Neural crest cell (in vitro differentiated cells): ENCODE results near the genes ART3 and FAM47E.

GRCh38 chr4:74755369-74756063 is 38.8 kb downstream of the BTC start:
- PRO-cap: no peak

- PRO-cap: no peak
Measured at GRCh38 chr4:74886496-74887029, 46.4 kb upstream of the PARM1 start.

- PRO-cap: no peak
Measured at GRCh38 chr4:74933696-74934054, 759 bp downstream of the PARM1 start.

DNA sequence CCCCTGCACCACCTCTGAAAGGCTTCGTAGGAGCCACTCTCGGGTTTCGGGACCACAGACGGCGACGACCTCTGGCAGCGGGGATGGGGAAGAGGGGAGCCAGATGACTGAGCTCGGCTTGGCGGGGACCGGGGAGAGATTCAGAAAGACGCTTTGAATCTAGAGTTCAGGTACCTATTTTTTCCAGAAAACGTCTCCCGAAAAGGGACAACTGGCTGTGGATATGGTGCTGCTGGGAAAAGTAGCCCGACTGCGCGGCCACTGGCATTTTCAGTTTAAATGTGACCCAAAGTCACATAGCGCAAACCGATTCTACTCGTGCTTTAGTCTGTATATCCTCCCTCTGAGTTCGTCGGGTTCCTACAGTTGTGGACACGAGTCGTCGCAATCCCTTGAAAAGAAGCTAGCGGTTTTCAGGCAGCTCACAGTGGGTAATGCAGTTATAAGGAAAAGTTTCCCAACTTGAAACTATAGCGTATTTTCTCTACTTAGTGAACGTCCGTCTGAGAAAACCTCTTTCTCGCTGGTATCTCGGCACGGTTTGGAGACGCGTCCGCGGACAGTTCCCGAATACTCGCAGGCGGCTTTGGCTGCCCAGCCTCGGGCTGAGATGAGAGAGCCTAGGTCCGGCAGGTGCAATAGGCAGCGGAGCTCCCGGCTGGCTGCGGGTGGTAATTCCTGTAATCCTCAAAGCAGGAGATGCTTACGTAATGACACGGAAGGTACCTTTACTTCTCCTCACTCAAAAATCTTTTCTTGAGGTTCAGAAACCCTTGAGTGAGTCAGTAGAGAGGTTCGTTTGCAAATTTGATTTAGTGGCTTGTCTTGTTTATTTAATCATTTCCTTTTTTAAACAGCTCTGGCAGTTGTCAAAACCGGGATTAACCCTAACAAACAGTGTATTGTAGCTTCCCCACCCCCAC is 1.4 kb downstream of the PARM1 start:
- PRO-cap: no peak

GRCh38 chr4:75649455-75649656 is 19.0 kb upstream of the CDKL2 start:
- PRO-cap: no peak

GRCh38 chr4:75723906-75724281 is 483 bp upstream of the USO1 start:
- PRO-cap: unidirectional peak, plus-strand start at chr4:75724181

- PRO-cap: no peak
Measured at GRCh38 chr4:75725540-75726142, 1.3 kb downstream of the USO1 start.

DNA sequence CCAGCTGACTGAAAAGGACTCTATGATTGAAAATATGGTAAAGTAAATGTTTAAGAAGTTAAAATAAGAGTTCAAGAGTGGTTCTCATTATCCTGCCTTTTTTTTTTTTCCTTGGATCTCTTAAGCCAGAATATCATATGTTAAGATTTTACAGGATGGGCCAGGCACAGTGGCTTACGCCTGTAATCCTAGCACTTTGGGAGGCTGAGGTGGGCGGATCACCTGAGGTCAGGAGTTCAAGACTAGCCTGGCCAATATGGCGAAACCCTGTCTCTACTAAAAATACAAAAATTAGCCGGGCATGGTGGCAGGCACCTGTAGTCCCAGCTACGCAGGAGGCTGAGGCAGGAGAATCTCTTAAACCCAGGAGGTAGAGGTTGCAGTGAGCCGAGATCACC is 80.9 kb downstream of the USO1 start:
- PRO-cap: no peak

DNA sequence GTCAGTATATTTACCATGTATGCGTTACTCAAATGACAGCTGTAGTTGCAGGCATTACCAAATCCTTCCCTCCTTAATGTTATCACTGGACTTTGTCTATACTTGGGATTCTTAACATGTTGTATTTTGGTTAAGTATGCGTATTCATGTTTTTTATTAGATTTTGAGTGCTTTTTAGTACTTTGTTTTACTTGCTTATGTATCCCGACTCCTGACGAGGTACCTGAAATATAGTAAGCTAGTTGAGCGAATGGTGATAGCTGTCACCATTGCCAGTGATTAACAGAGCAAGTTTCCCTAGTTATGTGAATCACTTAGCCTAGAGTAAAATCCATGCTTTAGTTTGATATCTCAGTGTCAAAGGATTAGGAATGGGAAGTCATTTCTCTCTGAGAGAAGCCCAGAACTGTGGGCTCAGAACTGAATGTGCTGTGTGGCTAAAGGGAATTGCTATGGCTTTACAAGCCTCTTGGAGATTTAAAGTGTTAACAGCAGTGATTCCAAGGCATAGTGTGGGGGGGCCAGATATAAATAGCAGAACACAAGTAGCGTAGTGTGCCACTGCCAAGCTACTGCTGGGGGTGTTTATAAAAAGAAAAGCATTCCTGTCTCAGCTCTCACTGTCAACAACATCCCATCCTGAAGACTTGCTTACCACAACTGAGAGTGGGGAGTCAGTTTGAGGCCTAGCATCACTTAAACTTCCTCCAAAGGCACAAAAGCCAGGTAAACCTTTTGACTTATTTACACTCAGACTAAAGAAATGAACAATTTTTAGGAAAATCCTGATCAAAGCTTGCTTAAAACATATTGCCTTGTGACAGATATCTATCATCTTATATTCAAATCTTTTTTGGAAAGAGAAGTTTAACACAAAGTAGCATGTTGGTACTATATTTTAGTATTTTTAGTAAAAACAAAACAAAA is at the start of gene ART3:
Gene ART3, plus strand, starts transcription at position 616 of the 927 bp plus-strand sequence.
- PRO-cap: no peak

GRCh38 chr4:76179494-76180248 is 31.5 kb upstream of the NUP54 start:
- PRO-cap: no peak

DNA sequence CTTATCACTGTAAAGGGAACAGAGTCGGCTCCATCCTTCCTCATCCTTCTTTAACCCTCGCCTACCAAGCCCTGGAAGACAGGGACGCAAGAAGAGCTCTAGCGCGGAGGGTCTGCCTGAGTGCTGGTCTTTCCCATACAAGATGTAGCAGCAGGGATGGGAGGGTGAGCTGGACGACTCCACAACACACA is 513 bp downstream of the SCARB2 start:
- PRO-cap: bidirectional peak, plus-strand start at position 136 of the sequence, minus-strand start at position 139 of the sequence

DNA sequence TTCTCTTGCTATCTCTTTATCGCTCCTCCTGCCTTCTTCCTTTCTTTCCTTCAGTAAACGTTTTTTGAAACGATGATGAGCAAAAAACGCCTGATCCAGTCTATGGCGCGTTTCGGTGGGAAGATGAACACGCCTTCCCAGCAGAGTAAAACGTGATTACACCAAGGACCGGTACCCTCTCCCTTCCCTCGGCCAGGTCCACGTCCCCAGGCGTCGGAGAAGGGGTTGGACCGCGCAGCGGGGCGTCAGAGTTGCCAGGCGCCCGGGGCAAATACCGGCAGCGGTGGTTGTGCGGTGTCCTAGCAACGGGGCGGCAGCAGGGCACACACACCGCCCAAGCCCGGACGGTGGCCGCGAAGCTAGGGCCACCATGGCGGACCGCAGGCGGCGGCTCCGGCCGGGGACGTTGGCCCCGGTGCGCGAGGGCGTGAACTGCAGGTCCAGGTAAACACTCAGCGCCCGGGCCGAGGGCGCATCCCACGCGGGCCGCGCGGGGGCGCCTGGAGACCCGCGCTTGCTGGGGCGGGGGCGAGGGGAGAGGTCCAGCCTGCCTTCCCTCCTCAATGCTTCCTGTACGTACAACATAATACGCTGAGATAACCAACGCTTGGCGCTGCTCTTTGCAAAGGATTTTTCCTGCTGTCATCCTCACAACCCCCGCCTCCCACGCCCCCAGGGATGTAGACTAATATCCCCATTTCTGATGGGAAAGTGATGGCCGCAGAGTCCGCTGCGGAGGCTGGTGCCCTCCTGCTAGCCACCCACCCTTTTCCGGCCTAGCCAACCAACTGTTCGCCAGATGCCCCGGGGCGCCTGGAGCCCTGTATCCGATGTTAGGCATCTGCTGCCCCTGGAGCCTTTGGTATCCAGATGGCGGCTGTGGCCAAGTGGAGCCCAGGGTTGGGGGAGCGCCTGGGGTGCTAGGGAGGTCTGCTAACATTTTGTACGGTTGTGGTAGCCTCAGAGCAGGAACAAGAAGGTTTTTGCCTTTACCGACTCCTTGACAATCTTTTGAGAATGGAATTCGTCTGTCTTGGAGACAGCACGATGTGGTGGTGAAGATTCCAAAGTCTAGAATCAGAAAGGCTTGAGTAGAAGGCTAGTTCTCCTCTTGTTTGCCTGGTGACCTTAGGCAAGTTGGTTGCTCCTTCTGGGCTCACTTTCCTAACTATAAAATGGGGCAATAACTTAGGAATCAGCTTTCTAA is at the start of gene FAM47E:
Gene FAM47E, plus strand, starts transcription at position 345 of the 1,207 bp plus-strand sequence.
- PRO-cap: unidirectional peak, plus-strand start at position 345 of the sequence

- PRO-cap: bidirectional peak, plus-strand start at chr4:76590571, minus-strand start at chr4:76590273
Measured at GRCh38 chr4:76589950-76590693, 155.1 kb downstream of the SHROOM3 start.

- PRO-cap: no peak
Measured at GRCh38 chr4:76811566-76811862, 86.4 kb downstream of the SOWAHB start.

GRCh38 chr4:76812124-76812568 is 85.8 kb downstream of the SOWAHB start:
- PRO-cap: bidirectional peak, plus-strand start at chr4:76812401, minus-strand start at chr4:76812219

DNA sequence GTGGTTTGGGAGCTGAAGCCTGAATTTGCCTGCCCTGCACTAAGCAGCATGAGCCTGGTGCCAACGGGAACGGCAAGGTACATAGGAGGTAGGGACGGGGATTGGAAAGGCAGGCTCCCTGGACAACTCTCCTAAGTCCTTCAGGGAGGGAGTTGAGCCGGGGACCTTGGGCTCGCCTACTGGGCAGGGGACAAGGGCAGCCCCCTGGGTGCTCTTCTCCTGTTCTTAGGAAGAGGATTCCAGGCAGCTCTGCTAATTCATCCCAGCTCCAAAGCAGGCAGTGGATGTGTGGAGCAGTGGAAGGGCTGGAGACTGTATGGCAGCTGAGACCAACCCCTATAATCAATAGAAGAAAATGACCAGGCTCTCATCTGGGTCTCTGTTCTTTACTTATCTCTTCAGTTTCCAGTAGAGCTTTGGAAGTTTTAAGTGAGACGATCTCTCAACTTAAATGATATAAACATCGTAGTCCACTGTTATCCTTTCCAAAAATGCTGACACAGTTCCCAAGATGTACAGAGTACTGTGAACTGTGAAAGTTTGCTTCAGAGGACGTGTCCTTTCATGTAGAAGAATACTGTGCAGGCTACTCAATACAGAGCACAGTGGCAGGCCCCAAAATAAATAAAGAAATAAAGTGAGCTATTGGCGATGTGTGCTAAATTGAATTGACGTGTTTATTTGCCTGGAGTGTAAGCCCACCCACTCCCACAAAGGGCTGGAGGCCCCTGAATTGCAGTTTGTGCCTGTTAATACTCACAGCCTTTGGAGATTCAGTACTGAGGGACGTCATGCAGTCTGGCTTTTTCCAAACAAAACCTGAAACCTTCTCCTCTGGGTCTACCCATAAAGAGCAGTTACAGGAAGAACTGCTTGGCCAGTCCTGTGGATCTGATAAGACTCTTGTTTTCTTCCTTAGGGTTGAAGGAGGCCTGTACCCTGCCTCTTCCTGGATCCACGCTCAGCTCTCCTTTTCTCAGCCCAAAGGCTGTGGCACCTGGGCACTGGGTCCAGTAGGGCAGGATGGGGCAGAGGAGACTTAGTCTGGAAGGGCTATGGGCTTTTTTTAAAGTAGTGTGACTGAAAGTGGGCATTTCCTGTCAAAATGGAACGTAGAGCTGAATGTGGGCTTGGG is 66.2 kb downstream of the SOWAHB start:
- PRO-cap: no peak

DNA sequence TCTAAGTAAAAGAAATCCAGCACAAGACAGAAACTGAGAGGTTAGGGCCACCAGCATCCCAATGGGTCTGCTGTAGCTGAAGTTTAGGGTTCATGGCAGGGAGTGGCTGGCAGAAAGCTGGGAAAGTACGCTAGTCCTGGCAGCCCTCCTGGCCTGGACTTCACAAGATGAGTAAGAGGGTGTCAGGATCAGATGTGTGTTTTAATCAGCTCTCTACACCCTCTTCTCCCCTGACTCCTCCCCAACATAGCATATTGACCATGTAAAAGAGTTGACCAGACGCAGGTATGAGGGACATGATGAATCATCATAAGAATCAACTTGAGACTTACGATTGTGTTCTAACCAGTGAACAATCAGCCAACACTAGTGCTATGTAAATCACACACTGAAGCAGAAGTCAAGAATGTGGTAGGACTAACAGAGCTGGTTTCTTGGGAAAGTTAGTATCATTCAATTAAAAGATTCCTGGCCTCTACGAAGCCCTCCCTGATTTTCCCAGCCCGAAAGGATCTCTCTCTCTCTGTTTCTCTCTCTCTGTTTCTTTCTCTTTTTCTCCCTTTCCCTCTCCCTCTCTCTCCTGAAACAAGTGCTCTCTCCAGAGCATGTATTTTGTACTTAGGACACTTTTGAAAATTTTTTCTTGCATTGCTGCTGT is 5.3 kb downstream of the SOWAHB start:
- PRO-cap: no peak

- PRO-cap: no peak
Measured at GRCh38 chr4:76984535-76985406, 35.2 kb downstream of the SEPTIN11 start.

GRCh38 chr4:77031908-77032578 is 43.7 kb downstream of the CCNI start:
- PRO-cap: no peak

DNA sequence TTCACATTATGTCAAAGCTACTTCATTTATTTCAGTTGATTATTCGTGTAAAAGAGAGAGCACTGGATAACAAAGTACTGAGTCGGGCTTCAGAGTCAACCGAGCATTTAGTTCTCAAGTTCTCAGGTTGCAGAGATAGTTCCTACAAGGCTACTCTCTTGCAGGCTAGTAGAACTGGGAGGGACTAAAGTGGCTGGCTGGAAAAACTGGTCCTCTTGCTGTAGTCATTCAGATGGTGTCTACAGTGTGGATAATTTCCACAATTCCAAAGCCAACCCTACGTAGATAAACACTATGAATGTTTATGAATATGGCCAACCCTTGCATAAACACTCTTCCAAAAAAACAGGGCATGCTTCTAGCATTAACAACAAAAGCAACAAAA is 4.6 kb upstream of the CCNG2 start:
- PRO-cap: no peak